Colonic mucosa (tissue), 1 donor: Measurements from ENCODE around the genes ERP44, ALDOB, OR13C3, OR13C2 and OR13C9.

DNA sequence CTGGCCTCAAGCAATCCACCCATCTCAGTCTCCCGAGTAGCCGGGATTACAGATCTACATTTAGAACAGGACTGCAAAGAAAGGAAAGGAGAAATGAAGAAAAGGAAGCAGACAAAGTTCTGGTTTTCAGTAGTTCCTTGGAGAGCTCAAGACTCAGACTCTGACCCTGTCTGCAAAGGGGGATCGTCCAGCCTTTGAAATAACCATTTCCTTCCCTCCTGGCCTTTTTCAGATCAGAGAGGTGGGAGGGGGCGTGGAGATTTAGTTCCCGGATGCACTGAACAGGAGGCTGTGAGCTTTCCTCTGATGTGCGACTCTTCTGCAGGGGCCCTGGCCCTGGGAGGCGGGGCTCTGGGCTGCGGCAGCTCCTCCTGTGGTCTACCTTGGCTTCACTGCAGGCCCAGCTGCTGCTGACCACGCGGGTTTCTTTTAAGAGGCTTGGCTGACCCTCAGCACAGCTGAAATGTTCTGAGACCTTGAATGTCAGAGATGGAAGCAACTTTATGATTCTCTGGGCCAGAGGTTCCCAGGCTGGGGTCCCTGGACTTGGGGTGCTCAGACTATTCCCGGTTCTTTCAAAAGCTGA, 27.1 kb upstream of the COL15A1 start:
- PRO-cap = no peak

- PRO-cap = no peak
Observed at GRCh38 chr9:99119091-99119635, 14.2 kb downstream of the TGFBR1 start.

DNA sequence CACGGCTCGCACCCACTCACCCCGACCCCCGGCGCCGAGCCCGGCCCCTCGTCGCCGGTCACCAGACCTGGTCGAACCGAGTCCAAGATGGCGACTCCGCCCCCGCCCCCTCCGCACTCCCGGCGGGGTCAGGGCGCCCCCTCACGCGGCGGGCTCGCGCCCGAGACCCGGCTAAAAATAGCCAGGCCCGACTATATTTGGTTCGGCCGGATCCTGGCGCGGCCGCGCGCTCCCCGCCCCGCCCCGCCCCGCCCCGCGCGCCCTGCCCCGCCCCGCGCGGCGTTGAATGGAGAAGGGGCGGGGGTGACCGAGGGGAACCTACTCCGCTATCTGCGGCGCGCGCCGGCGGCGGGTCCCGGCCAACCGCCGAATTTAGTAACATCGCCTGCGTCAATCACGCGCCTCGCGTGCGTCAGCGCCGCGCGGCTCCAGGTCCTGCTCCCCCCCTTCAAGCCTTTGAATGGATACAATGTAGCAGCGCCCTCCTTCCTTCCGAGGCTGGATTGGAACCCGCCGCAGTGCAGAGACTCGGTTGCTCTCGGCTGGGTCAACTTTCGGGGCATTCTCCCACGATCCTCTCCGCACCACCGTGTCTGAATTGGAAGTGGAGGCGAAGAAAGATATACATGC, 1.8 kb upstream of the NR4A3 start:
- PRO-cap = bidirectional peak, plus-strand start at position 291 of the sequence, minus-strand start at position 60 of the sequence; bidirectional peak, plus-strand start at position 459 of the sequence, minus-strand start at position 452 of the sequence

DNA sequence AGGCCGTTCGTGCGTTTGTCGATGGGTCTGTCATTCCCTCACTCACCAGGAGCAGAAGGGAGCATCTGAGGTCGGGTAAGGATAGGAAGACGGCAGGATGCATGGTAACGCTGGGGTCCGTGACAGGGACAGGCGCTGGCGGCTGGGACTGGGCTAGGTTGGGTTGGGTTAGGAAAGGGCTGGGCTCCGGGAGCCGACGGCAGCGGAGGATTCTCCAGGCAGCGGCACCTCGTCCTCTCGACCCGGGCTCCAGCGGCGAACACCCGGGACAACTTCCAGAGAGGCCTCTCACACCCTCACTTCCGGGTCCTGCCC, at the start of gene ERP44:
TSS of gene ERP44 (minus strand) at position 263 of the 315 bp plus-strand sequence.
- PRO-cap = bidirectional peak, plus-strand start outside the sequence, minus-strand start at position 245 of the sequence

DNA sequence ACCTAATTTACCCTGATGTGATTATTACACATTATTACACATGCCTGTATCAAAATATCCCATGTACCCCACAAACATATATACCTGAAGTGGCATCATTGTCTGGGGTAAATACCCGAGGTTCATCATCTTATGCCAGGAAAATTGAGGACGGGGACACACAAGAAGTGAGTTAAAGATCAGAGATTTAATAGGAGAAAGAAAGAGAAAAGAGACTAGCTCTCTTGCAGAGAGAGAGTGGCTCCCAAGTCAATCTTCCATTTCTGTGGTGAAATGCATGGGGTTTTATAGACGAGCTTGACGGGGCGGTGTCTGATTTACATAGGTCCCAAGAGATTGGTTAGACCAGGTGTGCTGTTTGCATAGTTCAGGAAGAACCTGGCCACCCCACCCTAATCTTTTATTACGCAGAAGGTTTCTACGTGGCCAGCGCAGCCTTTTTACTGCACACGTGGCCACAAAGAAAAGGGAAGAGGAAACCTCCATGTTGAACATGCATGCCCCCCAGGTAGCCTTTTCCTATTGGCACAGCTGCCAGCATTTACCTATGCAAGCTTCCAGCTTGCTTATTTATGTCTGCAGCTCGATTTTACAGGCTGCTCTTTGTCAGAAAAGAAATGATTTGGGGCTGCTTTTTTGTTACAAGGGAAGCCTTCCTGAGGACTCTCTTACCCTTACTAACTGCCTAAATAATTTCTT, 92.0 kb downstream of the CAVIN4 start:
- PRO-cap = unidirectional peak, minus-strand start at position 259 of the sequence

DNA sequence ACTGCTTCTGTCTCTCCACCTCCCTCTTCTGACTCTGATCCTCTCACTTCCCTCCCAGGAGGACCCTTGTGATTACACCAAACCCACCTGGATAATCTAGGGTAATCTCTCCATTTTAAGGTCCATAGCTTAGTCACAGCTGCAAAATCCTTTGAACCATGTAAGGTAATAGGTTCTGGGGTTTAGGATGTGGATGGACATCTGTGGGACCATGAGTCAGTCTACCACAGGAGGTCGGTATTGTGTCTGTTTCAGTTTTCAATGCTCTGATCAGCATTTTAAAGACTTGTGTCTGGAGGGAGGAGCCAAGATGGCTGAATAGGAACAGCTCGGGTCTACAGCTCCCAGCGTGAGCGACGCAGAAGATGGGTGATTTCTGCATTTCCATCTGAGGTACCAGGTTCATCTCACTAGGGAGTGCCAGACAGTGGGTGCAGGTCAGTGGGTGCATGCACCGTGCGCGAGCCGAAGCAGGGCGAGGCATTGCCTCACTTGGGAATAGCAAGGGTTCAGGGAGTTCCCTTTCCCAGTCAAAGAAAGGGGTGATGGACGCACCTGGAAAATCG, 112.6 kb downstream of the CAVIN4 start:
- PRO-cap = no peak

- PRO-cap = no peak
Observed at GRCh38 chr9:101317667-101318345, 67.0 kb downstream of the BAAT start.

GRCh38 chr9:101434414-101435005, 1.1 kb downstream of the ALDOB start:
- PRO-cap = no peak

DNA sequence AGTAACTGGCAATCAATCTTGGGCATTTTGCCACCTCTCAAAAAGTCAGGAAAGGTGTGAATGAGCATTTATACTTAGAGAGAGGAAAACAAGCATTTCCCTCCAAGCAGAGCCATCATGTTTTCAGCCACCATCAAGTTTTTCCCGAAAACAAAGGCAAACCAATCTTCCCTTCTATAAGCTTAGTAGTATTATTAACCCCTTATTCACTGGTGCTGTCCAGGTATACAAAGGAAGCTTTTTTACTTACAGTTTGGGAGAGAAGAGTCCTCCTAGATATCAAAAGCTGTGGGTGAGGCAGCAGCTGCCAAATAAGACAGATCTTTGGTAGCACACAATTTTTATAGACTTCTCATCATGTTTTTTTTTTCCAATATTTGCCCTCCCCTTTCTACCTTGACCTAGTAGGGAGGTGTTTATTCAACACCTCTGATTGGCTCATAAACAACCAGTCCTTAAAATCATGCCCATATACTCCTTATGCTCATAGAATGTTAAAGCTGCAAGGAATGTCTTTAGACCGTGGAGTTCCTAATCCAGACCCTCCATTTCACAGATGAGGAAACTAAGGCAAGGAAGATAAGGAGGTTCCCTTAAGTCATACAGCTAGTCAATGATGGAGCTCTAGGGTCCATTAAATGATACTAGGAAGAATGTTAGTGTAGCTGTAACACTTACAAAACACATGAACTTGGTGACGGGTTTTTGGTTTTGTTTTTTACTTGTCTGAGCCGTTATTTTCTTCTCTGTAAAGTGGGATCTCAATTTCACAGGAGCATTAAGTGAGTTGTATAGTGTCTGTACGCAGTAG, at the start of gene ALDOB:
TSS of gene ALDOB (minus strand) at position 316 of the 811 bp plus-strand sequence.
- PRO-cap = unidirectional peak, minus-strand start at position 318 of the sequence

- PRO-cap = no peak
Observed at GRCh38 chr9:101487540-101488003, 599 bp upstream of the PGAP4 start.

DNA sequence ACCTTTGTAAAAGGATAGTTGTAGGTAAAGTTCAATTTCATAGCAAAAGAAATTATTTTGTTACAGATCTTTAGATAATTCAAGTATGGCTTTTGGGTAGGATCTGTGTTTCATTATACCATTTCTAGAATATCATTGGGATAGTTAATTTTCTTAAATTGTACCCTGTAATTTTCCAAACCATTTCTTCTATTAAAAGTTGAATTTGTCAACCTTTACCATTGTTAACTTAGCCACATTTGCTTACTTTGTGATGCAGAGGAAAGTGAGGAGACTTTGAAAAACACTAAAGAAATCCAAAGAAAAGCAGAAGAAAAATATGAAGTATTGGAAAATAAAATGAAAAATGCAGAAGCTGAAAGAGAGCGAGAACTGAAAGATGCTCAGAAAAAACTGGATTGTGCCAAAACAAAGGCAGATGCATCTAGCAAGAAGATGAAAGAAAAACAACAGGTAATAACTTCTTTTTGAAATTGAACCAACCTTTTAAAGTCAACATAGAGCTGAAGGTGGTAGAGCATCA, 30.6 kb downstream of the SMC2 start:
- PRO-cap = no peak

- PRO-cap = no peak
Observed at GRCh38 chr9:104536607-104537233, at the start of gene OR13C3. TSS of gene OR13C3 (minus strand) at chr9:104536856.

DNA sequence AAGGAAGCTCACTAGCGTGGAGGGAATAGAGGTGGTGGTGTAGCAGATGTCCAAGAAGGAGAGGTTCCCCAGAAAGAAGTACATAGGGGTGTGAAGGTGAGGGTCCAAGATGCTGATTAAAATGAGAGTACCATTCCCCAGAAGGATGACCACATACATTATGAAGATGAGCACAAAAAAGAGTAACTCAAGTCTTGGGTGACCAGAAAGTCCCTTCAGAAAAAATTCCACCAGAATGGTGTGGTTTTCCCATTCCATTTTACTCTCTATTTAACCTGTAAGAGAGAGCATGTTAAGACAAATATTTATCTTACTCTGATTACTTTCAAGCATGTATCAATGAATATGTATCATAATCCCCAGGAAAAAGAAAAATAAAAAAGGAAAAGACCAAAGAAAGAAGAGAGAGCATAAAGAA, at the start of gene OR13C2:
TSS of gene OR13C2 (minus strand) at position 258 of the 418 bp plus-strand sequence.
- PRO-cap = no peak

DNA sequence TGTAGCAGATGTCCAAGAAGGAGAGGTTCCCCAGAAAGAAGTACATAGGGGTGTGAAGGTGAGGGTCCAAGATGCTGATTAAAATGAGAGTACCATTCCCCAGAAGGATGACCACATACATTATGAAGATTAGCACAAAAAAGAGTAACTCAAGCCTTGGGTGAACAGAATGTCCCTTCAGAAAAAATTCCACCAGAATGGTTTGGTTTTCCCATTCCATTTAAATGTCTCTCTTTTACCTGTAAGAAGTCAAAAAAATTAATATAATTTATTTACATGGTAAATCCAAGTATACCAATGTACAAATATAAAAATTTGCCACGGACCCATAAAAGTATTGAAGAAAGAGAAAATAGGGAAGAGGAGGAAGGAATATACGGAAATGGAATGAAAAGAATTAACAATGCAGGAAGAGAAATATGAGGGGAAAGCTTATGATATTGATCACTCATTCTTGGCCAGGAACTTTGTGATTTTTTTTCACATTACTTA, at the start of gene OR13C9:
TSS of gene OR13C9 (minus strand) at position 220 of the 492 bp plus-strand sequence.
- PRO-cap = no peak

- PRO-cap = no peak
Observed at GRCh38 chr9:104747045-104747326, 497 bp upstream of the NIPSNAP3A start.

DNA sequence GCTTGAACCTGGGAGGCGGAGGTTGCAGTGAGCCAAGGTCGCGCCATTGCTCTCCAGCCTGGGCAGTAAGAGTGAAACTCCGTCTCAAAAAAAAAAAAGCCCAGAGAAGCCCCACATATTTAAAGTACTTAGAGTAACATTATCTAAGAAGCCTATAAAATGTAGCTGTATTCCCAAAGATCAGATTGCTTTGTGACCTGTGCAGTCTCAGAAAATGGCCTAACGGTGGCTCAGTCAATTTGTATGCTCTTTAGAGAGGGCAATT, 26.0 kb downstream of the NIPSNAP3B start:
- PRO-cap = no peak

DNA sequence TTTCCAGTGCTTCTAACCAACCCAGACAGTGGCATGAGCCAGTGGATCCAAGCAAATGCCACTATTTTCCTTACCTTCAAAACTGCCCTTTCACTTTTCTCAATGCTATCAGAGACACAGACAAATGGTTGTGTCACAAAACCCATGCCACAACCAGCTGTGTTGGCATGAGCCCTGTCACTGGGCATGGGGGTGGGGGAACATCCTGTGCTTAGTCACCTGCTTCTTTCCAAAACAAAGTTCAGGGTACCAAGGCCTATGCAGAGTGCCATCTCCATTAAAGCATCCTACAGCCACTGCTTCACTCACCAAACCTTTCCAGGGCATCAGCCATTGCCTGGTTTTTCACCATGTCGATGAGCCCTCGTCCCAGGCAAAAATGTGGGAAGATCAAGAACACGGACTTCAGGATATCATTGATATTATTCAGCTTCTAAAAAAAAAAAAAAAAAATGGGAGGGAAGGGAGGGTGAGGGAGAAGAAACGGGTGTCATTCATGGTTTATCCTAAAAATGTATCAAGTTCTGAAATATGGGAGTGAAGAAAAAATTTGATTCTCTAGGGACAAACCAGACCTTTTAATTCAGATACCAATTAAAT, 30.2 kb downstream of the NIPSNAP3B start:
- PRO-cap = no peak

- PRO-cap = no peak
Observed at GRCh38 chr9:104860241-104860816, 67.6 kb downstream of the ABCA1 start.

DNA sequence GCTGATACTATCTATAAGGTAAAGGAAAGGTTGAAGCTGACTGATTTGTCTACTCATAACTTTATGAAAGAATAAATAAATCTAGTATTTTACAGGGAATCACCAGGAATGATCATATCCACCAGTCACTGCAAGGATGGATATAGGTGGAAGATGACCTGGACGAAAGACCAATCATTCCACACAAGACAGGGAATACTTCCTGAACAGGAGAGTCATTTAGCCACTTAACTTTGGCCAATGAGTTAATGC, 60.4 kb downstream of the ABCA1 start:
- PRO-cap = no peak

DNA sequence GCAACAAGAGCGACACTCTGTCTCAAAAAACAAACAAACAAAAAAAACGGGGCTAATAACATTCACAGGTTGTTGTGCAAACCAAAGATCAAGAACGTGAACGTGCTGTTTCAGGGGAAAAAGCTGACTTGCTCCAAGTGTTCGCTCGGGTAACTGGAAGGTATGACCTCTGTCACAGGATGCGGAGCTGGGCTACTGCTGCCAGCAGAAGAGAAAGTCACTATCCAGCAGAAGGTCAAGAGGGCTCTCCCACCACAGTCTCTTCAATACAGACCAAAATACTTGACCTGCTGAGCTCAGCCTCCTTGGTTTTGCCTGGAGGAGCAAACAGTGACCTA, 59.7 kb downstream of the ABCA1 start:
- PRO-cap = unidirectional peak, minus-strand start at position 262 of the sequence